GM19239 (cell line): Measurements from ENCODE around the genes FAM151A and TMEM61.

DNA sequence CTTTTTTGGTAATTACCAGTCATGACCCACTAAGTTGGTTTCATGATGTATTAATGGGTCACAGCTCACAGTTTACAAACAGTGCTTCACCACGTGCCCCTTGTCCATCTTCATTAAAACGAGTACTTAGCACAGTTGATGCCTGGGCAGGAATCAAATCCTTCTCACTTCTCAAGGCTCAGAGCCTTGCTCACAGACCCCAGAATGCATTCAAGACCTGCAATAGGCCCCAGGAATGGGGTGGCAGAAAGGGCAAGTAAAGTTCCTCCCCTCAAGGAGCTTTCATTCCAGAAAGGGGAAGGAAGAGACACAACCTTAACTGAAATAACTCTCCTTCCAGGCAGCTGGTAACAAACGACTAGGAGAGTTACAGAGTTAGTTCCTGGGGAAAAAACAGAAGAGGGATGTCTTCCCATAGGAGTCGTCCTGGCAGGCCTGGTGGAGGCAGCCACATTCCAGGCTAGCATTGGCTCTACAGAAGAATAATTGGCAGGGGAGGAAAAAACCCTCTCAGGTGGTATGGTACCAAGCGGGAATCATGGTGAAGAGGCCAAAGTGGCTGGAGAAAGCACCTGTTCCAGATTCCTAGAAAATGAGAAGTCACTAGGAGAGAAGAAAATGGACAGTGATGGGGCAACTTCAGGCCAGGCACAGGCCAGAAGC lies 155.4 kb upstream of the ACOT11 start:
- RRBS = no CpG with 5 or more reads among the region's 5 CpGs

DNA sequence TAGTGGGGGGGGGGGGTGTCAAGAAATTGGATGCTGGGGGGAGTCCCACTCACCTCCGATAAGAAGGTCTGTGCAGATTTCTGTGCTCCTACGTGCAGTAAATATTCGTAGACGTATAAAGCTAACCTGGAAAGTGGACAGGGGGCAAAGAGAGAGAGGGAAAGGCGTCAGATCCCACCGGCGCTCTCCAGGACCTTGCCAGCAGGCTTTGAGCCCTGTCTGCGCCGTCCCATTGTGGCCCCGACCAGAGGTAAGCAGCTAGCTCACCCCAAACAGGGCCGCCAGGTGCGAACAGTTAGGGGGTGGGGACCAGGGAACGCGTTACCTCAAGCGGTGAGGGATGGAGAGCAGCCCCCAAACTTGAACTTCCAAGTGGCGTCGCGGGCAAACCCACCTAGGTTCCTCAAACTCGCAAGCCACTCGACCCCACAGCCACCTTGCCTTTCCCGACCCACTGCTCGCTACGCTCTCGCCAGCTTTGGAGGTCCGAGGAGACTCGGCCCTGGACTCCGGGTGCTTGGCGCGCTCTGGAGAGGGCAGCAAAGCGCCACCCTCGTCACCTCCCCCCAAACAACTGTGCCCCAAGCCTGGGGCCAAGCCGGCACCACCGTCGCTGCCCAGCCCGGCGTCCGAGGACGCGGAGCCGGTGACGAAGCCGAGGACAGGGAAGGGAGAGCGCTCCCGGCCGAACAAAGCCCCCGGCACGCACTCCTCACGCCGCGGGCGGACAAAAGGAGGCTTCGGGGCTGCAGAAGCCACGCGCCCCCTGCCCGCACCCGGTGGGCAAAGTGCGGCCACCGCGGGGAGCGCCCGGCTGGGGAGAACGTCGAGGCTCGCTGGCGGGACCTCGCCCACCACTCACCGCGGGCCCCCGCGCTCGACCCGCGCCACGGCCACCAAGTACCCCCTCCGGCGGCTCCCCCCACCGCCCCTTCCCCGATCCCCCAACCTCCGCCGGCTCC lies 142.9 kb upstream of the ACOT11 start:
- RRBS = 2% methylated on average over 24 of the region's 80 CpGs

GRCh38 chr1:54408278-54408600 lies 139.8 kb upstream of the ACOT11 start:
- RRBS = no CpG with 5 or more reads among the region's 3 CpGs

DNA sequence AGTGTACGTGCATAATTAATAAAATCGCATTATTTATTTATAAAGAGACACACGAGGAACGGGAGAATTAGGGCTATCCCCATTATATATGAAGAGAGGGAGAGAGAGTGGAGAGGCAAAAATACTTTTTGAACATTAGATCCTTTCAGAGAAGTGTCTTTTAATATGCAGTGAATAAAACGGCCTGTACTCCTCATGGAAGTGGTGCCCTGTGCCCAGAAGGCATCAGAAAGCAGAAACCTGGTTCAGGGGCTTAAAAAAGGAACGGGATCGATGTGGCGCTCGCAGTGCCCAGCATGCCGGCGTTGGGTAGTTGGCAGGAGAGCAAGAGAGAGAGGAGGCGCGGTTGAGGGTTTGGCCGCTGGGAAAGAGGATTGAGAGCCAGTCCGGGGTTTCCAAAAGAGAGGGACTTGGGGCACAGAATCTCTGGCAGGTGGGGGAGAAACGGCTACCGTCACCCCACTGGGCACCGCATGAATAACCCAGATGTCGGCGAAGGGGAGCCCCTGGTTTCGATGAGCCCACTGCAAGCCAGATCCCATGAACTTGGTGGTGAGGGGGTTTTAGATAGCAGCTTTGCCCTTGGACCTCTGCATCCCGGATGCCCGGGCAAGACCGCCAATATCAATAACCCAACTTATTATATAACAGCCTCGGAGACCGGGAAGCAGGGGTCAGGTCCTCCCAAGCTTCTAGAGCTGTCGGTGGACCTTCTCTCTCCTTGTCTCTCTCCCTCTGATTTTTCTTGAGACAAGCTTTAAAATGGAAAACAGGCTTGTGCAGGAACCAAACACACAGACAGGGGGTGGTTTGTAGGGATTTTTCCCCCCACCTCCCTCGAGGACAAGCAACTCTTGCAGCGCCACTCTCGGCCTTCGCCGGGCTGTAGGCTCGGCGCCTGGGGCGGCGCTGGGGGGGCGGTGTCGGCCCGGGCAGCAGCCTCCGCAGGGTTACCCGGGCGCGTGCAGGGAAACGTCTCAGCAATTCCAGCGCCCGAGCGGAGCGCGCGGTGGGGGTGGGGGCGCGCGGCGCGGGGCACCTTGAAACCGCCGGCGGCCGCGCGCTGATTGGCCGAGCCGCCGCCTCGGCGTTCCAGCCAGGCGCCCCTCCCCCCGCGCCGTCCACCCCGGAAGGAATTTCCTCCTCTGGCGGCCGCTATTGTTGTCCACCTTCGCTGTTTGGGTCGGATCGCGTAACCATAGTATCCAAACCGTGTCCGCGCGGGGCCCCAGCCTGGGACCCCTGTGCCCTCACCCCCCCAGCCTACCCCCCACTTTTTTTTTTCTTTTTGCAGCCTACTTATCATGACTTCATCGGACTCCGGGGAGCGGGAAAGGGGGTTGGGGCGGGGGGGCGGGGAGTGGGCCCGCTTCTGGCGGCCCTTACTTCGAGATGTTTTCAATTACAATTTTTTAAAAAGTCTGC lies 60.2 kb upstream of the ACOT11 start:
- RRBS = 7% methylated on average over 35 of the region's 89 CpGs

GRCh38 chr1:54541741-54542864 lies 5.9 kb upstream of the ACOT11 start:
- RRBS = 3% methylated on average over 29 of the region's 79 CpGs

DNA sequence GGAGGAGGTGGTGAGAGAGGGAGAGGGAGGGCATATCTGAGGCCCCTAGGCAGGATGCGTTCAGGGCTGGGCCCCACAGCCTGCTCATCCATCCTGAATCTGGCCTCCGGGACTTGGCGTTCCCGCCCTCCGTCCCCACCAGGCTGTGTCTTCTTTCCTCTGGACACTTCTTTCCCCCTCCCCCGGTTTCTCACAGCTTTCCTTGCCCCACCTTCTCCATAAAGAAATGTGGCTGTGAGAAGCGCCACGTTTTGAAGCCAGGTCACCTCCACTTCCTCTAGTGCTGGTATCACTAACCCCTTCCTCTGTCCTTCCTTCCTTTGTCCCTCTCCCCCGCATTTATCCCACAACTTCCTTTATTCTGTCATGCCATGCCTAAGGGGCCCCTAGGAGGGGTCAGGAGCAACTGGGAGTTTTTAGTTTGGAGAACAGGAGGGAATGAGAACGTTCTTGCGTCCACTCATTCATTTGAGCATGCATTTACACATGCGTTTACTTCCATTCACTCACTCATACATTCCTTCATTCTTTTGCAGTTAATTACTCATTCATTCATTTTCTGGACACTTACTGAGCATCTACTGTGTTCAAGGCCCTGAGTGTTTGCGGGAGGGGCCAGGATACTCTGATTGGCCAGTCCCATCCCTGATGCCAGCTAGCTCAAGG lies 5.0 kb upstream of the ACOT11 start:
- RRBS = 28% methylated on average over 5 of the region's 13 CpGs

GRCh38 chr1:54581538-54582146 lies 33.6 kb downstream of the ACOT11 start:
- RRBS = no CpG with 5 or more reads among the region's 6 CpGs

- RRBS = no CpG with 5 or more reads among the region's 17 CpGs
Observed at GRCh38 chr1:54623192-54623916, at the start of gene FAM151A. TSS of gene FAM151A (minus strand) at chr1:54623525.

DNA sequence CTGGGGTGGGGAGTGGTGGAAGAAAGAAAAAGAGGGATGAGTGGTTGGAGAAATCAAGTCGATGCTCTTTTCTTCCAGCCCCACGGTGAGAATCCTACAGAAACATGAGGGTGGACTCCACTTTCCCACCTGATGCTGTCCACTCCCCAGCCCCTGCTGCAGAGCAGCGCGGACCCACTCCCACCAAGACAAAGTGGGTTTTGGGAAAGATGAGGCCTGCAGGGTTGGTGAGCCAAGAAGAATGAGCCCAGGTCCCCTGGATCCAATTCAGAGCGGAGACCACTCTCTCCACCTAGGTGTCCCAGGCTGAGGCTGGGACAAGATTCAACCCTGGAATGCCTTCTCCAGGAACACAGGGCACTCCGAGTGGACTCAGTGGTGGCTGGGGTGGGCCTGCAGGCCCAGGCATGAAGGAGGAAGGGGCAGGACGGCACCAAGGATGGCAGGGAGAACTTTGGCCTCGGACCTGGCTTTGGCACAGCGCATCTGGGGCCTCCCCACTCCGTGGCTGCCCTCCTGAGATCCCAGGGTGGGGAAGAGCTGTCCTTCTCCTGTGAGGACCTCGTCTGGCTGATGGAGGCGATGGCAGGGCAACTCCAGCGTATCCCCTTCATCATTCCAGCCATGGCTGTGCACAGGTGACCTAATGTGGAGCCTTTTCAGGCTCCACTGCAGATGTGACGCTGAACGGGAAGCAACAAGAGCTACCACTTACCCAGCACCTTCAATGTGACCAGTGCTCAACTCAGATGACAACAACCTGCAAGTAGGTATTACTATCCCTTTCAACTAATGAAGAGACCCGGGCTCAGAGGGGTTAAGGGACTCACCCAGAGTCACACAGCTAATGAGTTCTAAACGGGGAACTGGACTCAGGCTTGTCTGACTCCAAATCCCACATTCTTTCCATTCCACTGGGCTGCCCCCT lies 35.6 kb downstream of the DHCR24 start:
- RRBS = no CpG with 5 or more reads among the region's 17 CpGs

DNA sequence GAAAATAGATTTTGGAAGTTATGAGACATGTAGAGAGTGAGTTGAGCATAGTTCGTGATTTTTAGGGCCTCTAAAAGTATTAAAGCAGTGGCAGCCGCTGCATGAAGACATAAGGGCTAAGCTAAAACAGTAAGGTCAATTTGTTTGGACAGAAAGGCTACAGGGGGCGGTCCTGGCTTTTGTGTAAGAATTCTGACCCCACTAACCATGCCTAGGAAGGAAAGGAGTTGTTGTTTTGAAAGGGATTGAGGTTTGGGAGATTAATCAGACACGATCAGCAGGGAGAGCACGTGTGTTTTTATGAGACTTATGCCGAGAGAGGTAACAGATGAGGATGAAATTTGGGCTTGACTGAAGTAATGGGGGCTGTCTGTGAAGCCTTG lies 12.8 kb upstream of the DHCR24 start:
- RRBS = no CpG with 5 or more reads among the region's 6 CpGs

- RRBS = 4% methylated on average over 13 of the region's 93 CpGs
Observed at GRCh38 chr1:54980179-54981342, at the start of gene TMEM61. TSS of gene TMEM61 (plus strand) at chr1:54980628.

GRCh38 chr1:54989480-54990105 lies 9.1 kb upstream of the BSND start:
- RRBS = no CpG with 5 or more reads among the region's 9 CpGs

DNA sequence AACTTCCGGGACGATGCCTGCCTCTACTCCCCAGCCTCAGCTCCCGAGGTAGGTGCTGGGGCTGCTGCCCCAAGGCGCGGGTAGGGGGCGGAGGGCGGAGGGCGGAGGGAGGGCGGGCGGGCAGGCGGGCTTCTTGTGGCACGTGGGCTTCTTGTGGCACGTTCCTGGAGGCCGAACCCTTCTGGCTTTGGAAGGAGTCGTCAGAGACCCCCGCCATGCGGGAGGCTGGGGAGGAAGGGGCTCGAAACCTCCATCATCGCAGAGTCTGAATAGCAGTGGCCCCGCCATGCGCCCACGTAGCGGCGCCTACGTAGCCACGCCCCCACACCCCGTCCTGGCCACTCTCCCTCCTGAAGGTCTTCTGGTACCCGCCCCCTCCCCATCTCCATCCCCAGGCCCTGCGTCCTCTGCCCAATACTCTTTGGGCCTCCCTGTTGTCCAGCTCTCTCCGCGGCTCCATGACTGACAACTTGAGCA lies 16.8 kb downstream of the PCSK9 start:
- RRBS = no CpG with 5 or more reads among the region's 31 CpGs

- RRBS = no CpG with 5 or more reads among the region's 3 CpGs
Observed at GRCh38 chr1:55127857-55128309, 87.3 kb downstream of the USP24 start.

DNA sequence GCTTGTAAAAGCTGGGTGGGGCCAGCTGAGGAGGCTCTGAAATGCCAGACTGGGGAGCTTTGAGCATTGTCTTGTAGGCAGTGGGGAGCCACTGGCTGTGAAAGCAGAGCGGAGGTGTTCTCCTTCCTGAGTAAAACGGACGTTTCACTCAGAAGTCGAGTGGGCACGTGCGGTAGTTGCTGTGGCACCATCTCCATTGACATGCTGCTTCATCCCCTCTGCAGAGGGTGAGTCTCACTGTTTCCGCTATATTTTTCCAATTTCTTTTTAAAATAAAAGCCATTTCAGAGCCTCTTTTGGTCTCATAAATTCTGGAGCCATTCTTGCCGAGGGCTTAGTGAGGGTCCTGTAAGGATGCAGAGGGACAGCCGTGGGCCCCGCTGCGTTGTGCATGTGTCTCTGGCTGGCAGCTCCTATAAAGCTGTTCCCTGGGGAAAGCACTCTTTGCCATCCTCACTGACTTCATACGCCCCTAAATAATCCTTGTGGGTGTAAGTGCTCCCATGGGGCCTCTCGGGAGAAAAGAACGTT lies 72.8 kb upstream of the USP24 start:
- RRBS = no CpG with 5 or more reads among the region's 14 CpGs

DNA sequence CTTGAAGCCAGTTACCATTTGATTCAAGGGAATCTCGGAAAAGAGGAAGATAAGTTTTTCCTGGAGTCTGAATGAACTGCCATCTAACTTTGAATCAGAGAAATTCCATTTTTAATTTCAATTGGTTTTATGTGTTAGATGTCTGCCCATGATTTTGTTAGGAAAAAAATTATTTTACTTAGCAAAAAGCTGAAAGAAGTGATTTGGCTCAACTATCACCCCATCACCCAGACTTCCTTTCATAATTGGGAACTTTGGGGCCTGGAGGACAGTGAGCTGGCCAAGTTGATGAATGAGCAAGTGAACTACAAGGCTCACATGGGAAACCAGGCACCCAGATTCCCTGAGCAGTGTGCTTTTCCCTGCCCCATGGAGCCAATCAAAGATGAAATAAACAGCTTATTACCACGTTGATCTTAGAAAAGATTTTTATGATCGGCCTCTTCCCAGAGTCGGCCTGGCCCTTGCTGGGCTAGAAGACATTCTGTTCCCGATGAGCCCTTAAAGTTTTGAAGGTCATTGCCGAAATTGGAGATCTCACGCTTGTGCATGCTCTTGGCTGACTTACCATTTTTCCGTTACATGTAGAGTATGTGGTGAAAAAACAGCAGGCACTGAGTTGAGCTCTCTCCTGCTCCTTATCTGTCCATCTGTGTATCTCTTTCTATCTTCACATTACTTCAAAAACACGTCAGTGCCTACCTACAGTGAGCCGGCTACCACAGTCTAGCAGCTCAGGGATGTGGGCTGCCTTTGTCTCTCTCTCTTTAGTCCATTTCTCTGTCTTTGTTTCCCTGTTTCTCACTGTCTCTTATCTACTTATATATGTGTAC lies 248.6 kb upstream of the USP24 start:
- RRBS = no CpG with 5 or more reads among the region's 10 CpGs

- RRBS = no CpG with 5 or more reads among the region's 4 CpGs
Observed at GRCh38 chr1:55575927-55576522, 360.9 kb upstream of the USP24 start.

DNA sequence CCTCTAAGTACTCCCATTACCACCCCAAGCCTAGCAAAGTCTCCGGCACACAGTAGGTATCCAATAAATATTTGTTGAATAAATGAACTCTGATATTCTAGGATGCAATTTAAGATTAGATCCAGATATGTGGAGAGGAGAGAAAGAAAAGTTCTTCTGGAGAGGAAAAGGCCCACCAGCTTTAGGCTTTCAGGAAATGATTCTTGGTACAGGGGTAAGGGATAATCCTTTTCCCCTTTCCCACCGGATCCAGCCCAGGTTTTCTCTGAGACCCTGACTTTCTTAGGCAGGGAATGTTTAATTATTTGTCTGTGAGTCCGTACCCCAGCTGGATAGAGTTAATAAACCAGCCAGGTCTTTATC lies 189.2 kb downstream of the PLPP3 start:
- RRBS = no CpG with 5 or more reads among the region's 3 CpGs

DNA sequence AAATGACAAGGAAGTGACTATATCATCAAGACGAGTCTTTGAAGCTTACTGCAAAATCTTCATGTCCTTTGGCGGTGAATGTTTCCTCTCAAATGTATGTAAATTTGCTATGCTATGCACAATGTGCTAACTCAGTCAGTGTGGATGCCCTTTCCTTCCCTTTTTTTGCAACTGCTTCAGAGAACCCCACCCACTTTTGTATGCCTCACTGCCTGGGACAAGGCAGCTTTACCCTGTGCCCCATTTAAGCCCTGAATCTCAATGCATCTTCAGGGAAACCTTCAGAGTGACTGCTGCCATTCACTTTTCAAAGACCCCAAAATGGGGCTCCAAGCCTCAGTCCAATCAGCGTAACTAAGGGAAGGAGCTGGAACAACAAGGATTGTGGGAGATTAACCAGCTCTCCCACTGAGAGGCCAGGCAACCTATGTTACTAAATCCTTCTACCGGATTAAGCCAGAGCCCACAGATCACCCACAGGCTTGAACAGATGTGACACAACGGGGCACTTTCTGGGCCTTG lies 154.5 kb downstream of the PLPP3 start:
- RRBS = no CpG with 5 or more reads among the region's 5 CpGs

DNA sequence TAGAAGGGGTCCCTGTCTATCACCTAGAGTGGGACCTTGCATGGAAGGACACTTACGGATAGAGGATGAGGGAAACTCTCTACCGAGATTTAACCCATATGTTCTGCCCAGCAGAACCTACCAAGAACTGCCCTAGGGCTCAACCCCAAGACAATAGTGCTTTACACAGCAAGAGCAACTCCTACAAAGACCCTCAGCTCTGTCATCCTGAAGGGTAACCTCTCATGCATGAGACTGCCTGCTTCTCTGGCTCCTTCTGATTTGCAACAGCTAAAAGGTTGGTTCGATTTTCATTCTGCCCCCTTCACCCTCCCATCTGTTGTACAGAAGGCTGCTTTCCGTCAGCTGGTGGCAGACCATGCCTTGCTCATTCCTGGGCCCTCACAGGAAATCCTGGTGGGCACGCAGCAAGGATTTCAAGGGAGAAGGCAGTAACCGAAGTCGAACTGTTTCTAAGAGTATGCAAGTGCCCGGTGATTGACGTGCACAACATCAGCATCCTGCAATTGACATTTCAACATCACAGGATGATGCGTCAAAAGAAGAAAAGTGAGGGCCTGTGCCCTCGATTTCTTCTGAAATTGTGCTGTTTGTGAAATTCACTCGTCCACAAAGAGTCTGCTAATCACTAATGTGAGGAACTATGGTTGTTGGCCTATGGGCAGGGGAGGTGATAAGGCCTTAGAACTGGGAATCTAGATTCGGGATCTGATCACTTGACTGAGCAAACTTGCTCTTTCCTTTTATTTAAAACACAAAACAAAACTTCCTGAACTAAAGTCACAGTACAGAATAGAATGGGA lies 83.9 kb downstream of the PLPP3 start:
- RRBS = no CpG with 5 or more reads among the region's 13 CpGs